ENCODE measurements around a stretch of chr13.

GRCh38 chr13:23995743-23996060, 106.5 kb upstream of the MIPEP start:
- PRO-cap, result no peak

DNA sequence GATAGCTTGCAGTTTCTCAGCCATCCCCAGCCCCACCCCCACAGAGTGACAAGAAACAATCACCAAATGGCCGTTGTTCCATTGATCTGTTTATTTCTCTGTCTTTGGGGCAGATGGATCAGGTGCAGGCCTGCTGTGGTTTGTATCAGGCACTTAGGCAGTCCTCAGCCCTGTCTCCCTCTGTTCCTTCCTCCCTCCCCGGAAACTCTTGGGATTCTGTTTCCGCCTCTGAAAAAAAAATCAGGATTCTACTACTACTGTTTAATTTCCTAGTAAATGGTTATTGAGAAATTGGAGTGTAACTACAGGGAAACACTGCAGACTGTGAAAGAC, 40.6 kb upstream of the SPATA13 start:
- PRO-cap, result no peak

DNA sequence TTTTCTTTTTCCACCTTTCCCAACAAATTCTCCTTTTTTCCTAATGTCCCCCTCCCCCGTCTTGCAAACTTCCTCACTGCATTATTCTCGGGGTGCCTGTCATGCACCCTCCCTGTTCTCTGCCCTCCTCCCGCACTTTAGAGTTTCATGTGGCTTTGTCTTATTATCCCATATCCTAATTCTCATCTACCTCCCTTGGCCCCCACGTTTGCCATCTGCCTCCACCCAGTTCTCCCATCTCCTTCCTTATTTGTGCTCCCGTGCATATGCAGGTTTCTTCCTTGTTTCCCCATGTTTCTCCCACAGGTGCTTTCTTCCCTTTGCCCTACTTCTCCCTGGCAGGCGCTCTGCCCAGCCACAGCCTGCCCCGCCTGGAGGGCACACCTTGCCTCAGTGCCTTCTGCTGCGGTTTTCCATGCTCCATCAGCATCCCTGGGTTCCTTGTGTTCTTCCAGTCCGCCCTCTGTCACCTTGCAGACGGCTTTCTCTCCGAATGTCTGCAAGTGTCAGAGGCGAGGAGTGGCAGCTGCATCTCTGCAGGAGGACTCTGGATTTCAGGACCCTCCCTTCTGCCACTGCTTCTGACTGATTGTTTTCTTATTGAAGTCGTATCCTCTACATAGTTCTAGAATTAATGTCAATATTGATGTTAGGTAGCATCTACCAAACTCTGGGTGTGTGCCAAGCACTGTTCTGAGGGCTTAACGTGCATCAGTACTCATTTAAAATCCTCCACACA, 1.6 kb downstream of the SPATA13 start:
- PRO-cap, result no peak

- PRO-cap, result no peak
Observed at GRCh38 chr13:24195446-24196080, 35.0 kb downstream of the SPATA13 start.

GRCh38 chr13:24201897-24202644, 41.6 kb downstream of the SPATA13 start:
- PRO-cap, result no peak

GRCh38 chr13:24223770-24224295, 63.3 kb downstream of the SPATA13 start:
- PRO-cap, result no peak

DNA sequence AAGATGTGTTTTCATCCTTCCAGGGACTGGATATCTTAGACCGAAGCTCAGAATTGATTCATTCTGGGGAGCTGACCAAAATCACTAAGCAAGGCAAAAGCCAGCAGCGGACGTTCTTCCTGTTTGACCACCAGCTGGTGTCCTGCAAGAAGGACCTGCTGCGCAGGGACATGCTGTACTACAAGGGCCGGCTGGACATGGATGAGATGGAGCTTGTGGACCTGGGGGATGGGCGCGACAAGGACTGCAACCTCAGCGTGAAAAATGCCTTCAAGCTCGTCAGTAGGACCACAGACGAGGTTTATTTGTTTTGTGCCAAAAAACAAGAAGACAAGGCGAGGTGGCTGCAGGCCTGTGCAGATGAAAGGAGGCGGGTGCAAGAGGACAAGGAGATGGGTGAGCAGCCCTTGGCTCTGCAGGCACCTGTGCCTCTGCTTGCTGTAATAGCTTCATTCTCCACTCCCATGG, 12.0 kb upstream of the C1QTNF9 start:
- PRO-cap, result no peak

- PRO-cap, result no peak
Observed at GRCh38 chr13:24559881-24560364, 47.3 kb upstream of the PARP4 start.

GRCh38 chr13:24709272-24709557, 29.0 kb downstream of the ATP12A start:
- PRO-cap, result no peak

DNA sequence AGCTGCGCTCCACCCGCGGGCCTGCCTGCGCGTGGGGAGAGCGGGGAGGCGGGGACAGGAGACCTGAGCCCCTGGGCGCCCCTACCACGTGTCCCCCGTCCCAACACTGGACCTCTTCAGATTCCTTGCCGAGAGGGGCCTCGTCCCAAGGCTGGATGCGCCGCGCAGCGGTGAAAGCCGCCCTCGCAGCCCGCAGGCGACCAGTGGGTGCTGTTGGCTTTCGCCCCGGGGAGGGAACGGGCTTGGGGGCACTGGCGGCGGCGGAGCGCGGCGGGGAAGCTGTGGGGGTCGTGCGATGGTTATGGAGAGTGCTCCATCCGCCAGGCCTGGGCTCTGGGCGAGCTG, 17.4 kb upstream of the RNF17 start:
- PRO-cap, result no peak

DNA sequence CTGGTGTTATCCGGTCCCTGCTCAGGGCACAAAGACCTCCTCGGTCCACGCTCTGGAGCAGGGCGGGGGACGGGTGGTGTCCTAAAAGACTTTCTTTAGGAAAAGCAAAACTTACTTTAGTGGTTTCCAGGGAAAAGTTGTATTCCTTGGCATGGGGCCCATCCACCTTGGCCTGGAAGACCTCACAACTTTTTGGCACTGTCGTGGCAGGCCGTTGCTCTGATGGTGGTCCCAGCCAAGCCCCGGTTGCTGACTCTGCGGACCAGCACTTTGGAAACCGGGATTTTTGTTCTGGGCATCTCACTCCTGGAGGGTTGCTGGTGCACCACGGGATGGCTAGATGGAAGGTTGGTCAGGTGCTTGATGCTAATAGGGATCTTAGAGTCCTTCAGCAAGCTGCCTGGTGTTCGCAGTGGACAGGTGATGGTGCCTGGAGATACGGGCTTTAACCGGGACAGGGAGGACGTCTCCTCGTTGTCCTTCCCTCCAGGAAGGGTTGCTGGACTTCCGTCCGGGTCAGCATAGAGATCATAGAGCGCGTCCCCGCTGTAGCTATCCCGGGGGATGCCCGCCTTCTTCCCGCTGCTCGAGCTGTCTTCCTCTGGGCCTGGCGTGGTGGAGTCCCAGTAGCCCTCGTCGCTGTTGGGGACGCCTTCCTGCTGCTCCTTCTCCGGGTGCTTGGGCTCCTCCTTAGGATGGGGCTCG, 2.5 kb downstream of the AMER2 start:
- PRO-cap, result no peak

GRCh38 chr13:25233543-25233906, 53.8 kb downstream of the MTMR6 start:
- PRO-cap, result no peak

DNA sequence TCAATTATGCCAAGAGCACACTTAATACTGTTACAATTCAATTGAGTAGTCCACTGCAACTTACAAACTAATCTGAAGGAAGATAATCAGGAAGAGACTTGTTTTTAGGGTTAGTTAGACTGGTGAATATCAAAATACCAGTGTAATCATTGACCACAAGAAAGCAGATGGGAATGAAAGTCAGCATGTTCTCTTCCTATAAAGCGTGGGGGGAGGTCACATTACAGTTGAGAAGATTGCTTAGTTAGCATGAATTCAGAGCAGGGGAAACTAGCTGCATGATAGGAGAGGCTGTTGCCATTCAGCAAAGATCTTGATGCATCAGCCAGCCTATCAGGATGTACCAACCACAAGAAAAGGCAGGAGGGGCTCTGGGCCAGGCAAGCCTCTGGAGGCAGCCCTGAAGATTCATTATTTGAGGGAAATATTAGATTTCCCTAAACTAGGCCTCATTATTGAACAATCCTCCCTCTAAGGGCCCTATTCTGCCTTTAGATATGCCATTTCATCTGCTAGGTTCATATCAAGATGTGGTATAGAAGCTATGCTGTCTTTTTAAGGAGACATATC, 5.0 kb upstream of the MTMR6 start:
- PRO-cap, result no peak

DNA sequence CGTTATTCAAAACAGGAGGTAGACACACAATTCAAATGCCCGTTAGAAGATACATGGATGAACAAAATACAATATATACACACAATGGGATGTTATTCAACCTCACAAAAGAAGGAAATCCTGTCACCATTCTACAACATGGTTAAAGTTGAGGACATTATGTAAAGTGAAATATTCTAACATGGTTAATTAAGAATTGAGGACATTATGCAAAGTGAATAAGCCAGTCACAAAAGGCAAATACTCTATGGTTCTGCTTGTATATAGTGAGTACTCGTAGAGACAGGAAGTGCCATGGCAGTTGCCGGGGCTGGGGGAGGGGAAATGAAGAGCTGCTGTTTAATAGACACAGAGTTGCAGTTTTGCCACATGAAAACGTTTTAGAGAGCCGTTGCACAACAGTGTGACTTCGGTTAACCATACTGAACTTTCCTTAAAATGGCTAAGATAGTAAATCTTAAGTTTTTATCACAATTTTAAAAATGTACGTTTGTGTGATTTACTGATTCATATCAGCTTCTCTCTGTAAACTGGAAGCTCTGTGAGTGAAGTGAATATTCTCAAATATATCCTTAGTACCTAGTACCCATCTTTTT, 176.9 kb downstream of the SHISA2 start:
- PRO-cap, result no peak

- PRO-cap, result no peak
Observed at GRCh38 chr13:25901552-25902274, 150.1 kb downstream of the SHISA2 start.

- PRO-cap, result no peak
Observed at GRCh38 chr13:26423437-26424137, 133.9 kb upstream of the WASF3 start.

DNA sequence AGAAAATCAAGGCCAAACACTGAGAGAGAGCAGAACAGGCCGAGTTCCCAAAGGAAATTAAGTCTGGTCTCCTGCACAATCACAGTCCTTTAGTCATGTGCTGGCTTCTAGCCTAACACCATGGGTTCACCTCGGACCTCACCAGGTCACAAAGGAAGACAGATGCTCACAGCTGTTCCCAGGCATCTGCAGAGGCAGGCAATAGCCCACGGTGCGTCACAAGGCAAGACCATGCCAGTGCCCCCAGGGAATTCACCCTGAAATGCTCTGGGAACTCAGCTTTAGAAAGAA, 96.9 kb upstream of the WASF3 start:
- PRO-cap, result no peak

GRCh38 chr13:26475729-26476910, 81.4 kb upstream of the WASF3 start:
- PRO-cap, result no peak

GRCh38 chr13:26785284-26785719, 24.7 kb upstream of the GPR12 start:
- PRO-cap, result no peak

DNA sequence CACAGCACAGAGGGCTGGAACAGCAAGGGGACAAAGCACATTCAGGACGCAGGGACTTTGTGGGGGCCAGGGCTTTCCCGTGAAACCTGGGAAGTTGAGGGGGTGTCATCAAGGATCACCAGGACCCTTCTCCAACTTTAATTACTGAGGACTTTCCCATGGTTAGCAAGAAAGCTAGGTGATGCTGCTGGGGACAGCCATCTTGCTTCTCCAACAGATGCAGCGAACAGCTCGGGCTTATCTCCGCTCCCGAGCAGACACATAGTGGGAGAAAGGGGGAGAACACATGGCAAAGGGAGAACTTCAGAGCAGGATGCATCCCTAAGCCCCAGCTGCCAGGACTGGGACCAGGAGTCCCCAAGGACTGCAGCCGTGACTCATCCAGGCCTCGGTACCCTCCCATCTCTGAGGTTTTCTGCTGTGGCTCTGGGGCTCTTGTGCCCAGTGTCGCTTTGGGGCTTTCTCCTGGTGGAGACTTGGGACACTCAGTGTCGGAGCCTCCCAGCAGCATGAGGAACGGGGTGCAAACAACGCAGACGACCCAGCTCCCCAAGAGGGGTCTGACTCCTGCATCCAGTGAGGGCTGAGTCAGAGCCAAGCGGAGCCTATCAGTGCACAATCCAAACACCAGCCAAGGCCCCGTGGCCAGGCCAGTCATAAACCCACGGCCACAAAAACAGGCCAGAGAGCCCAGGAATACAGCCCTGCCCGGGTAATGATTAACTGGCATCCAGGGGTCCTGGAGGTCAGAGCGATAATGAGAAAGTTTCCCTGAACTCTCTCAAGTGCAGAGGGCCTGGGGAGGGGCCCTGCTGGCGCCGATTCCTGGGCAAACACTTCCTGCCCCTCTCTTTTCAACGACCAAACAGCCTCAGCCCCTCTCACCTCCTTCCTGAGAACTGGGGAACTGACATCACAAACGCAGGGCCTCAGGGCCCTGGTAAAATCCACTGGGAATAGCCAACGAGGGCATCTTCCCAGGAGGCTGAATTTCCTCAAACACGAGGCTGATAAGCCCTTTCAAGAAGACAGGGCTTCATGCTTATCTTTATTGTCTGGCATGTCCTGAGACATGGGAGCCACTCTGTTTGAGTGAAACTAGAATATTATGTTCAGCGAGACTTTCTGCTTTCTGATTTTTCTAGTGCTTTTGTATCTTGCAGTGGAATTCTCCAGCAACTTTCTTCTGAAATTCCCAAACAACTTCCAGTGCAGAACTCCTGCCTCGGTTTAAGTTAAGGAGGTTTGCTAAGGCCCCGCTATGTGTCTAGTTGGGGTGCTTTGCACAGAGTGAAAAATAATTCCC, 202.9 kb downstream of the USP12 start:
- PRO-cap, result no peak